Hematopoietic multipotent progenitor cell (in vitro differentiated cells): ENCODE measurements around a stretch of chr18.

- CAGE, long polyA plus RNA = no peak
These were observed 11.7 kb upstream of the NAPG start for GRCh38 chr18:10514067-10514633.

DNA sequence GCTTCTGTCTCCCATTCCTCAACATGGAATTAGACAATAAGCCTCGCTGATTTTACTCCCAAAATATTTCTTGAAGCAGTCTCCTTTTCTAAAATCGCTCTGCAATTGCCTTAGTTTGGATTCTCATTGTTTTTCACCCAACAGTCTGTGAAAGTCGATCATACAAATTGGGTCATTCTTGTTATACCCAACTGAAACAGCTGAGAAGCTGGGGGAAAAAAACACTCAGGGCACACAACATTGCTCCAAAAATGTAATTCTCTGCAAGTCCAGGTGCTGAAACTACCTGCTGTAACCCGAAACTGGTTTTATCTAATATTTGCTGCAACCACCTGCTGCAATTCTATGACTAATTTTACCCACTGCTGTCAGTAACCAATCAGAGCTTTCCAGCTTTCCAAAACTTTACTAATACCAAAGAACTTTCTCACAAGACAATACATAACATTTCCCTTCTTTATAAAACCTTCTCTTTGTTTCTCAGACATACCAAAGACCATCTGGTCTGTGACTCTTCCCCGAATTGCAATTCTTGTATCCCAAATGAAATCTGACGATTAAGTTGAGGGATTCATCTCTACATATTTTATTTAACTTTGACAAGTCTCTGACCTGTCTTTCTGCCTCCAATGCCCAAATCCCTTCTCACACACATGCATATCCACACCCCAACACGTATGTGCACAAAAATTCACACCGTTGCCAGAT is 198.4 kb downstream of the PIEZO2 start:
- CAGE, long polyA plus RNA = no peak

DNA sequence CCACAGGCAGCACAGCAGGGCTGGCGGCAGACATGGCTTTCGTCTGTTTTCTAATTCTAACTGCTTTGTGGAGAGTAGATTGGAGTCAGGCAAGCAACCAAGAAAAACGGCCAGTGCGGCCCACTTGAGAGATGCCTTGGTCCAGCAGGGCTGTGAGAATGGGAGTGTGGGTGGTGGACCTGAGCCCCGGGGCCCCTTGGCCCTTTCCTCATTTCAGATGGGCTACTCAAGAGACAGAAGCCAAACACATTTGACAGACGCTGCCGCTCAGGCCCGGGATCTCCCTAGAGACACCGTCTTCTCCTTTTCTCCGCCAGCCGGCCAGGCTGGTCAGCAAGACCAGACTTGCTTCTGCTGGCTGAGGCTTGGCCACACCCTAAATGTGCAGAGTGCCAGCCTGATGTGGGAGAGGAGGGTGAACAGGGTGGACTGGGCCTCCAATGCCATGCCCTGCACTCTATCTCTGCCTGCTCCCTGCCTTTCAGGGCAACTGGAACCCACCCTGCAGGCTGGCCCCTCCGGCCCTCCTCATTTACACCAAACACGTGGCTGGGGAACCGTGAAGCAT is 19.5 kb upstream of the GNAL start:
- CAGE, long polyA plus RNA = no peak

DNA sequence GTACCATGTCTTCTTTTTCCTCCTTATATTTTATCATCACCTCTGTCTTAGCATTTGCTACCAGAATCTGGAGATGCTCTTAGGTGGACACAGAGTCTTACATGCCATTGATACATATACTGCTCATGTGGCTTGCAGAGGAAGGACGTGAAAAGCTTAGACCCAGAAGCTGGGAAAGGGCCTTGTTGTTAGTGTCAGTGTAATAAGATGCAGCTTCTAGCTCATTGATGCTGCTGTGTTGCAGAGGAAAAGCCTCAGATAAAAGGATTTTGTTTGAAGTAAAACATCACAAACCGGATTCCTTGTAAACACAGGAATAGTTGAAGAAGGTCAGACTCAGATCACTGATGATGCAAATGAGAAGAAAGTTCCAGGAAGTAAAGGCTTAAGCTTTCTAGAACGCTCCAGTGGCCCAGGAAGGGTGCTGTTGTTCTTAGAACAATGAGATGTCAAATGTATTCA is 61.5 kb upstream of the CHMP1B start:
- CAGE, long polyA plus RNA = no peak

- CAGE, long polyA plus RNA = no peak
These were observed 16.9 kb upstream of the IMPA2 start for GRCh38 chr18:11964478-11964752.

DNA sequence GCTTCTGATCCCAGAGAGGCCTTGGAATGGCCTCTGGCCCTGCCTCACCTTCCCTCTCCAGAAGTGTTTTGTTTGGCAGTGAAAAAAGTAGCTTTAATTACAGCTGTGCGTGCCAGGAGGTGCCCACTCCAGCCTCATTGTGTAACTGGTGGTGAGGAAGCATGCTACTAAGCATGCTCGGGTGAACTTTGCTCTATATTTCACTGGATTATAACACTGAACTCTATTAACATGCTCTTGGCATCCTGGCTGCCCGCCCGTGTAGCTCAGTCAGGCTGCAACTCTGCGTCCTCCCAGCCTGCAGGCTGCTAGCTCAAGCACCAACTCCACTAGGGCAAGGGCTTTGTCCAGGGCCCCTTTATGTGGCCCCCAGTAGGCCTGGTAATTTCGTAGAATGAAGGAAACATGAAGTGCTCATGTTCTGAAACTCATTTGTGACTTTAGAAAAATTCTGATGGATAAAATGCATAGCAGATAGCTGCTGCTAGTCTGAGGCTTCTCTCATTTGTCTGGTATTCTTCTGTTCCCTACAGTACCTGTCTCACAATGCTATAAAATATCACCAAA is 34.4 kb downstream of the IMPA2 start:
- CAGE, long polyA plus RNA = no peak

GRCh38 chr18:12030238-12031013 is 49.1 kb downstream of the IMPA2 start:
- CAGE, long polyA plus RNA = no peak

- CAGE, long polyA plus RNA = no peak
These were observed 19.3 kb upstream of the TUBB6 start for GRCh38 chr18:12288685-12289242.

DNA sequence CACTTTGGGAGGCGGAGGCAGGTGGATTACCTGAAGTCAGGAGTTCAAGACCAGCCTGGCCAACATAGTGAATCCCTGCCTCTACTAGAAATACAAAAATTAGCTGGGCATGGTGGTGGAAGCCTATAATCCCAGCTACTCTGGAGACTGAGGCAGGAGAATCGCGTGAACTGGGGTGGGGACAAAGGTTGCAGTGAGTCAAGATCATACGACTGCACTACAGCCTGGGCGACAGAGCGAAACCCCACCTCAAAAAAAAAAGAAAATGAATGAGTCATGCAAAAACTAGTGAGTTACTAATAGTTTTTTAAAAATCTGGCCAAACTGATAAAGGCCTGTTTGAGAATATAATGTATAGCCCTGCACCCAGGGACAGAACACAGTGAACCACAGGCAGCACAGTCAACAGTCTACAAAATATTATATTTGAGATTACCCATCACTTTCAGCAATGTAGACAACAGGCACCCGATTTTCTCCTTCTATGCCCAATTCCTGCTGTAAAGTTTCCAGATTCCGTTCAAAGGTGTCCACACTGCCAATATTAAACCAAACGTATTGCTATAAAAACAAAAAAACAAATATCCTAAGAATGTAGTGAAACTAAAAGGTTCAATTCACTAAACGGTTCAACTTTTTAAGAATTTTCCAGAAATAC is 17.4 kb downstream of the AFG3L2 start:
- CAGE, long polyA plus RNA = no peak

DNA sequence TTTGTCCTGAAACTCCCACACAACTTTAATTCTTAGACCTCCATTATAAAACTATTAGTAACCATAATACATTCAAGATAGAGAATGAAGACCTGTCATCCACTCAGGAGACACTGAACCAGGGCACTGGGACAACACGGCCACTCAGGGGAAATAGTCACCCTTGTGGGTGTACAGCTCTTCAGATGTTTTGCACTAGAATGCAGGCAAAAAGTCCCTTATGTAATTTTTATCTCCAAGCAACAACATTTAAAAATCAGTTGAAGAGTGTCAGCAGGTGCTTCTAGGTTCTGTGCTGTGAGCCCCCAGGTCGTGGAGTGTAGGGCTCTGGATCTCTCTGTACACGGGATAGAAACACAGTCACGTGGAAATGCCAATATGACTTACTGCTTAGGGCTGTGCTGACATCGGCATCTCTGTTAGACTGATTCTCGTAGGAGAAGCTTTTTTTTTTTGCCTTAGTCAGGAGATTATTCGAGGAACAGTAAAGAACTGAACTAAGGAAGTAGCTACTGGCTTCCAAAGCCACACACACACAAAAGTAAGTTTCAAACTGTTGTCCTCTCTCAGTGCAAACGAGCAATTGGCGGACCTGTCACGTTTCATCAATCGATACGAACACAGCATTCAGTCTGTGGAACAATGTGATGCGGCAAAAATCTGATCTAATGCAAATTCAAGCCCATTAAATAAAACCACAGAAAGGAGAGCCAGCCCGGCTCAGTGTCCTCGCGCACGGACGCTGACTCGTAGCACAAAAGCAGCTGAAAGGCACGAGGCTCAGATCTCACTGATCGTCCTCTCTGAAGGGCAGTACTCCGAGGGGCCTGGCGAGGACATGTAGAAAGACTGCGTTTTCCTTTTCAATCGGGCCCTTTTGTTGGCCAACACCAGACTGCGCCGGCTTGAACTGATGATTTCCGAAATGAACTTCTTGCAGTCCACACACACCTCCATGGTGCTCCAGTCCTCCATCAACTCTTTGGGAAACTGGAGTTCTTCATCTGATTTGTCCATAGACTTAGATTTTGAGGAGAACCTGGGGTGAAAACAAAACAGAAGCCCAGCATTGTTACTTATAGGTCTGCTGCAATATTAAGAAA is 41.5 kb downstream of the PRELID3A start:
- CAGE, long polyA plus RNA = no peak

- CAGE, long polyA plus RNA = no peak
These were observed 63.0 kb downstream of the PRELID3A start for GRCh38 chr18:12470562-12471309.

DNA sequence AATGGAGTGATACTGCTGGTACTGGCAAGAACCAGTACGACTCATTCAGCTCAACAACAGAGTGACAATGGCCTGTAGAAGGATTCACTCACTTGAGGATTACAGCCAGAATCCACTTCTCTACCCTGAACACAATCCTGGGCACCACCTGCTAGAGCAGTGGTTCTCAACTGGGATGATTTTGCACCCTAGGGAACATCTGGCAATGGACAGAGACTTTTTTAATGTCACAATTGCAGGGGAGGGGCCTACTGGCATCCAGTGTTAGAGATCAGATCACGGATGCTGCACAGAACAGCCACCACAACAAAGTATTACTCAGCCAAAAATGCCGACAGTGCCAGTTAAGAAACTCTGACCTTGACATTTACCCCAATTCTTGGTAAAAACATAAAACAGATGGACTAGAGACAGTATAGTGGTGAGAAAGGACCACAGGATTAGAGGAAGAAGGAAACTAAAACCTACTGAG is 5.0 kb downstream of the SPIRE1 start:
- CAGE, long polyA plus RNA = no peak

- CAGE, long polyA plus RNA = no peak
These were observed 522 bp downstream of the PSMG2 start for GRCh38 chr18:12703480-12703647.

DNA sequence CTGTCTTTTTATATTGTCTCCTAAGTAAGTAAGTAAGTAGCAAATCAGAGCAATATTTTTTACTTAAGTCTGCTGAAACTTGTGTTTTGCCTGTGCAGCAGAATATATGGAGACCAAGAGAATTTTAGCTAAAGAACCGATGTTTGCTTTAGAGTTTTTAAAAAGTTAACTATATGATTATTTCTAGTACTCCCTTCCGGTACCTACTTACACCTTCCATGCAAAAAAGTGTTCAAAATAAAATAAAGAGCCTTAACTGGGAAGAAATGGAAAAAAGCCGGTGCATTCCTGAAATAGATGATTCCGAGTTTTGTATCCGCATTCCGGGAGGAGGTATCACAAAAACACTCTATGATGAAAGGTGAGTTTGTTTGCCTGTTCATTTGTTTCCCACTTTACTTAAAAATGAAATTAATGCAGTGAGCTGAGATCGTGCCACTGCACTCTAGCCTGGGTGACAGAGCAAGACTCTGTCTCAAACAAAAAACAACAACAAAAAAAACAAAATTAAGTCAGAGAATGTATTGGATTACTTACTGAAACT is 17.6 kb downstream of the PSMG2 start:
- CAGE, long polyA plus RNA = no peak

DNA sequence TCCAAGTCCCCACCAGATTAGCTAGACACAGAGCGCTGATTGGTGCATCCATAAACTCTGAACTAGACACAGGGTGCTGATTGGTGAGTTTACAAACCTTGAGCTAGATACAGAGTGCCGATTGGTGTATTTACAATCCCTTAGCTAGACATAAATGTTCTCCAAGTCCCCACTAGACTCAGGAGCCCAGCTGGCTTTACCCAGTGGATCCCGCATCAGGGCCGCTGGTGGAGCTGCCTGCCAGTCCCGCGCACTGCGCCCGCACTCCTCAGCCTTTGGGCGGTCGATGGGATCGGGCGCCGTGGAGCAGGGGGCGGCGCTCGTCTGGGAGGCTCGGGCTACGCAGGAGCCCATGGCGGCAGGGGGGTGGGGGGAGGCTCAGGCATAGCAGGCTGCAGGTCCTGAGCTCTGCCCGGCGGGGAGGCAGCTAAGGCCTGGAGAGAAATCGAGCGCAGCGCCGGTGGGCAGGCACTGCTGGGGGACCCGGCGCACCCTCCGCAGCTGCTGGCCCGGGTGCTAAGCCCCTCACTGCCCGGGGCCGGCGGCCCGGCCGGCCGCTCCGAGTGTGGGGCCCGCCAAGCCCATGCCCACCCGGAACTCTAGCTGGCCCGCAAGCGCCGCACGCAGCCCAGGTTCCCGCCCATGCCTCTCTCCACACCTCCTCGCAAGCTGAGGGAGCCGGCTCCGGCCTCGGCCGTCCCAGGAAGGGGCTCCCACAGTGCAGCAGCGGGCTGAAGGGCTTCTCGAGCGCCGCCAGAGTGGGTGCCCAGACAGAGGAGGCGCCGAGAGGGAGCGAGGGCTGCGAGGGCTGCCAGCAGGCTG is 74.0 kb downstream of the PSMG2 start:
- CAGE, long polyA plus RNA = no peak

DNA sequence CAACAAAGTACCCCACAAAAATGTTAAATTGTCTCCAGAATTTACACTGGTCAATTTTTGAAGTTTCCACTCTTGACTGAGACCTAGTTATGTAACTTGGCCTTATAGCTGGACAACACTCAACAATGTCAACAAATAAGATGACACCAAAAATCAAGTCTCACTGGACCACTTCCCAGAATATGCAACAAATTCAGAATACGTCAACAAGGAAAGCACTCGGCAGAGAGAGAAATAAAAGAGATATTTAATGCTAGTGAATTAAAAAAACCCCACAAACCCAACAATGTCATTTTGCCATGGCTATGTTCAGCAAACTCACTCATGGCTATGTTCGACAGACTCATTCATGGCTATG is 72.8 kb downstream of the PTPN2 start:
- CAGE, long polyA plus RNA = no peak

GRCh38 chr18:12880347-12880478 is 3.8 kb downstream of the PTPN2 start:
- CAGE, long polyA plus RNA = no peak

DNA sequence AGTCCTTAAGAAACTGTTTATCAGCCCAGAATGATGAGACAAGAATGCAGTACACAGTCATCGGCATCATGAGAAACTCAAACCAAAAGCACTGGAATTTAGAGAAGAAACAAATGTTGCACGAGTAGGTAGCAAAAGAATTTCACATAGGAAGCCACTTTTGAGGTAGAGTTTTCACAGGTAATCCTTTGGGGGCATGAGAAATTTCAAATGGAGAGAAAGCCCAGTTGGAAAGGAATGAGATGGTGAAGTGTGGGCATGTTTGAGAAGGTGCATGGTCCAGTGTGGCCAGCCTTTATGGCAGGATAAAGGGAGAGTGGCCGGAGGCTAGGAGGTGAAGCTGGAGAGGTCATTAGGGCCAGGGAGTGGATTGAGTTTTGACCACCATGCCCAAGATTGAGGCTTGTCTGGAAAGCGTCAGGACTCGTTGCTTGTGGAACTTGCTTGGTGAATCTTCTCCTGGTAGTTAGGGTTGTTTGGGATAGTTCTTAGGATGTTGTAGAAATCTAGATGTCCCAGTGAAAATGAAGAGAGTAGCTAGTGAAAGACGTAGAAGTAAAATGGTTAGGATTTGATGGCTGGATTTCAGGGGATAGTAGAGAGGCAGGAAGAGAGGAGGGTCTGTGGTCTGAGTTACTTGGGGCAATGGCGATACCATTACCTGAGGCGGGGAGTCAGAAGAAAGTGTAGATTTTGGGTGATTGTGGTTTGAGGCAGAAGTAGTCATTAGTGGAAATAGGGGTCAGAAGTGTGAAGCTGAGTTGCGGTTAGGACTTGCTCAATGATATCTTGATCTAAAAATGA is 40.7 kb downstream of the CEP192 start:
- CAGE, long polyA plus RNA = no peak

GRCh38 chr18:13138777-13139191 is 79.8 kb upstream of the LDLRAD4 start:
- CAGE, long polyA plus RNA = no peak

DNA sequence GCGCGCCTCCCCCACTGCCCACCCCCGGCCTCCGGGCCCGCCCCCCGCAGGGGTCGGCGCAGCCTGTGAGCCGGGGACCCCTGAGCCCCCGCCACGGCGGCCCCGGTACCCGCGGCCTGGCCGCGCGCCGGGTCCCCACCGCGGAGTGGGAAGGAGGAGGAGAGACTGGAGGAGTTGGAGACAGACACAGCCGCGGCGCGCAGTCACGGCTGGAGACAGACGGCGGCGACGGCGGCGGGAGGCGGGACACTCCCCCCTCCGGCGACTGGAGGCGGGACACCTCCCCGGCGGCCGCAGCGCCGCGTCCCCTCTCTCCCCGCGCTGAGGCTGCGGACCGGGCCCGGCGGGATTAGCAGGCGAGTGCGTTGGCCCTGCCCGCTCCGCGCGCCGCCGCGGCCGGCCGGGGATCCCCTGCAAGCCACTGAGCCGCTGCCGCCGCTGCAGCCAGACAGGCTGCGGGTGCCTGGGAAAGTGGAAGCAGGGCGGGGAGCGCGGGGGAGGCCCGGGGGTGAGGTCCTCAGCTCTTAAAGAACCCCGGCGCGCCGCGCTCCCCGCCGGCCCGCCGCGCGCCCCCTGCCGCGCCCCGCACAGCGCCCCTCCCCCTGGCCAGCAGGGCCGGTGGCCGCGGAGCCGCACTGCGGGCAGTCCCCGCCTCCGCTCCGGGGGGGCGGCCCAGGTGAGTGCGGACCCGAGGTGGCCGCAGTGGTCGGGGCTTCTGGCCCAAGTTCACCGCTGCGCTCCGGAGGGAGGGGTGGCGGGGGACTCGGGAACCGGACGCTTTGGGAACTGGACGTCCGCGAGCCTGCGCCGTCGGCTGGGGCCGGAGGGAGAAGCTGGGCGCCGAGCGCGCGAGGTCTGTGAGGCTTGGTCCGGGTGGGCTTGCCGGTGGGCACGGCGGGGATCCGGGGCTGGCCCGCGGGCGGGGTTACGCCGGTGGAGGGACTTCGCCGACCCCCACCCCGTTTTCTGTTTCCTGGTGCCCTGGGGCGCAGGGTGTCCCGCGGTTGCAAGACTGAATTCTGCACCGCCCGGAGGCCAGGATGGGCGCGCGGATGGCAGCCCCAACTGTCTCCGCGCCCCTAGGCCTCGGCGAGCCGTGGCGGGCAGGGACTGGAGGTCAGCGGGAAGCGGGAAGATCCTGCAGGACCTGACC is 765 bp upstream of the LDLRAD4 start:
- CAGE, long polyA plus RNA = no peak